ENCODE measurements around the gene DCC.

- PRO-cap = no peak
Observed at GRCh38 chr18:48868402-48868761, 82.4 kb downstream of the SMAD7 start.

GRCh38 chr18:48889235-48889932 lies 61.4 kb downstream of the SMAD7 start:
- PRO-cap = no peak

DNA sequence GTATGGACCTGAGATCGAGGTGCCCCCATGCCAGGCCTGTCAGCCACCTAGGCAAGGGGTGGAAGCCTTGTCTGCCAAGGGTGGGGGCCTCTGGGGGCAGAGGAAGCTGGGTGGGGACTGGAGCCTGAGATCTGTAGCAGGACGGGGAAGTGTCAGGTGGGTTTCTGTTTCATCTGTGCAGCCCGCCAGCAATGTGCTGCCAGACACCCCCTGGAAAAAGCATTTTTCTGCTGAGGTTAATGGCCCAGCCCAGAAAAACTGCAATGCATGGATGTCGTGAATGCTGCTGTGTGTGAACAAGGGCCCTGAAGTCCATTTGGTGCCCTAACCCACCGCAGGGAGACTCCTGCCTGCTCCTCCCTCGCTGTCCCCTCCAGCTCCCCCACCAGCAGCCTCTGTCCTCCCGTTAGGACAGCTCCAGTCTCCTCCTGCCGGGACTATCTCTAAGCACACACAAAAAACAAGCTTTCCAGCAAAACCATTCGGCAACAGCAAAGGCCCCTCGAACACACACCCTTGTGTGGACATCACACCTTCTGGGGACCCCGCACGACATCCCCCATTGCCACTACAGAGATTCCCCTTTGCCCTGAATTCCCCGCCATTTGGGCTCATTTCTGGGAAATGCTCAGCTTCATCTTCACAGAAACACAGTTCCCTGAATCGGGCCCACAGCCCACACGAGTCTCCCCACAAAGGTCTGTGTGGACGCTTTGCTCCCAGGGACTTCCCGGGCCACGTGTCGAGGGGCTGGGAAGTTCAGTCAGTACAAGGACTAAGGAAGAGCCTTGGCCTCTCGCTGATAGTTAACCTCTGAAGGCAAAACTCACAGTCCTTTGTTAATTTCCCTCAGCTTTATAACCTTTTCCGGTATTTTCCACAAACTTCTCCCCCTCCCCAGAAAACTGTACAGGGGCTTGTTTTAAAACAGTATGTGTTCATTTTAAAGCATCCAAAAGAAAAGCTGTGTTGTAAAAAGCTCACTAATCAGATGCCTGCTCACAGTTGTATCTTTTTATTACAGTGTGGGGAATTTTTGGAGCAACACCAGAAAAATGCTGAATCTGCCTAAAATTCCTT lies 26.1 kb downstream of the SMAD7 start:
- PRO-cap = no peak

DNA sequence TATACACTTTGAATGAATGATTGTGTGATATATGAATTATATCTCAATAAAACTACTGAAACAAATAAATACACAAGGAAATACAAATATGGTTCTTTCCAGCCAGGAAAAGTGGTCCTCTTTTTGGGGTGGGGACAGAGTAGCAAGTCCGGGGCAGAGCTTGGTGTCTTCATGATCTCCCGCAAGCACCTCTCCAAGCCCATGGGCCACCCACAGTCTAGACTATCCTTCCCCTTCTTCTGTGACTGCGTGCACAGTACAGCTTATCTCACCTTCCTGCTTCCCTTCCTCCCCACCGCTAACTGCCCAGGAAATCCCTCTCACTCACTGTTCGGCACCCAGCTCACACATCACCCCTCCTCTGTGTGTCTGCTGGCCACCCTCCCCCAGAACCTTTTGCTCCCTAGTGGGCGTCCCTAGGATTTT lies 31.4 kb upstream of the SMAD7 start:
- PRO-cap = no peak

- PRO-cap = no peak
Observed at GRCh38 chr18:48990523-48991494, 40.0 kb upstream of the SMAD7 start.

GRCh38 chr18:49168996-49169318 lies 218.2 kb upstream of the SMAD7 start:
- PRO-cap = no peak

GRCh38 chr18:49562474-49562973 lies 667 bp downstream of the LIPG start:
- PRO-cap = no peak

DNA sequence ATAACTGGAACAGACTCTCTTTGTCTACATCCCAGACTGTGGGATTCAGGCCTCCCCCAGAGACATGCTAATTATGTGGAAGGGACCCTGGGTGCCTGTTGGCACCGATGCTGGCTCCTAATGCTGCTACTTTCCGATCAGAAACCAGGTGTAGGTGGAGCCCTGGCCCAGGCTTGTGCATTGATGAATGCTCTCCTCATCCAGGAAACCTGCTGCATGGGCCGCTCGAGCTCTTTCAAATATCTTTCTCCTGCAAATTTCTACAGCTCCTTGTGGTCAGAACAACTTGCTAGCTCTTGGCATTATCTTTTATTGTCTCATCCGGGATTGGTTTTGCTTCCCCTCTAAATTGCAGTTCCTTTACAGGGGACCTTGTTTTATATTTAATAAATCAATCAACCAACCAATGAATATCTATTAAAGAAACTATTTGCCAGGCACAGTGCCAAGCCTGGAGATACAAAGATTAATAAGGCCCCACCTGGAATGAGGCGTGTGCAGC lies 51.6 kb downstream of the LIPG start:
- PRO-cap = no peak

GRCh38 chr18:49877655-49877998 lies 64.3 kb upstream of the ACAA2 start:
- PRO-cap = no peak

DNA sequence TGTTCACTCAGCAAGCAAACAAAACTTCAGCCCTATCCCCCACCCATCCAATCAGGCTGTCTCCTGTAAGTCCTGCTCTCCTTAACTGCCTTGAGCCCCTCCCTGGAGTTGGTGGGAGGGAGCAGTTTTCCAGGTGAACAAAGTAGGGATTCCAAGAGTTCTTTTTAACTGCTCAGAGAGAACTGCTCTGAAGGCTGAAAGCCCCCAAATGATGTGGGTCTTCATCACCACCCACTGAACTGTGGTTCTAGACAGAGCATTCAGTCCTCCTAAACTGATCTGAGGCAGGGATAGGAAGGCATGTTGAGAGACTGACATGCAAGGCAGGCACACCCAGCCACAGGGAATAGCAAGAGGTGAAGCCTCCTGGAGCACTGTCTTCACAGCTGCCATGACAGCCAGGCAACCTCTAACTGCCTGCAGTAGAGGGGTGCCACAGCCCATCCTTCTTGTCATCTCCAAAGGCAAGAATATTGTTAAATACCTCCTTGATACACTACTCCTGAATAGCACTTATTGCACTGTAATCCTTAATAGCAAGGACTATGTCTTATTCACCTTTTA lies 17.4 kb downstream of the MYO5B start:
- PRO-cap = no peak

GRCh38 chr18:50269095-50269973 lies 3.0 kb upstream of the CFAP53 start:
- PRO-cap = no peak

GRCh38 chr18:50307506-50308085 lies 20.1 kb upstream of the CXXC1 start:
- PRO-cap = bidirectional peak, plus-strand start at chr18:50307884, minus-strand start at chr18:50307773

DNA sequence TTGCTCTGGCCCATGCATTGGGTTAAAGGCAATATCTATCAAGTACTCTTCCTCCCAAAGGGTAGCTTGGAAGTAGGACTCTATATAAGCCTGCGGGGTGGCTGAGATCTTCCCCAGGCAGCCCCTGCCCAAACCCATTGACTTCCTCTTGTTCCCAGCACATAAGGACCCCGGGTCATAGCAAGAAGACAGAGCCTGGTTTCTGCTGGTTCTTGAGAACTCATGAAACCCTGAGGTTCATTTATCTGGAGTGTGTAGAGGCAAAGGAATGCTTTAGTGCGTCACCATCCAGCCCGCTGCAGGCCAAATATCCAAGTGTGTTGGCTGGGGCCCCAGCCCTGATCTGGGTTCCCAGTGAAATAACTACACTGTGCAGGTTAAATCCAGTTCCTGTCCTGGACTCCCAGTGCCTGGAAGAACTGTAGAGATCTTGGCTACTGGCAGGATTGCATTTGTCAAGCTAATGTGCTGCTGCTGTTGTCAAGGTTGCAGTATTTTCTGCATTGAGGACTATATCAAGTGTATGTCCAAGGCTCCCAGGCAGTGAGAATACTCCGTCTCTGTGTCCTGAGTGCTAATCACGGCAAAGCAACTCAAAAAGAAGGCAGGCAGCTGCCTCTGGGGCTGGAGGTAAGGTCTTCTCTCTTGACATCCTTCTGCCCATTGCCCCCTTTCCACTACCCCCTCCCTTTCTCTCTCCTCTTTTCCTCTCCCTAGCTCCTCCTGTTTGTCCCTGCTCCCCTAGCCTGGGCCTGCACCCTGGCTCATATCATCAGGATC lies 90.0 kb downstream of the MAPK4 start:
- PRO-cap = no peak

DNA sequence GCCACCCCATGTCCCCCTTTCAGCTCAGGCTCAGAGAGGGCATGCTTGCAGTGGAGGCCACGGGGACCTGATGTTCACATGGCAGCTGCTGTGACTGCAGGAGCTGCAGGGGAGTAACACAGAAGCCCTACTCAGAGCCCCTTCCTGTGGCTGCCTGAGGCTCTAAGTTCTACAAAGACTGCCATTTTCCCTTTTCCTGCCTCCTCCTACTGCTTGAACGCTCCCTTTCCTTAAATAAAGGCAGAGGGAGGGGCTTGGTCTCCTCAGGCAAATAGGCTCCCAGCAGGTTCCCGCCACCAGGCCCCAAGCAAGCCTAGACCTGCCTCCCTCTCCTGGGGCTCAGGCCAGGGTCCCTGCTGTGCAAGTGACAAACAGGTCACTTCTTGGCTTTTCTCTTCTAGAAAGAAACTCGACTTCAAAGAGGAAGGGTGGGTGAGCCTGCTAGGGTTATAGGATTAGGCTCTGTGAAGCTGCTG lies 71.6 kb downstream of the MRO start:
- PRO-cap = no peak

DNA sequence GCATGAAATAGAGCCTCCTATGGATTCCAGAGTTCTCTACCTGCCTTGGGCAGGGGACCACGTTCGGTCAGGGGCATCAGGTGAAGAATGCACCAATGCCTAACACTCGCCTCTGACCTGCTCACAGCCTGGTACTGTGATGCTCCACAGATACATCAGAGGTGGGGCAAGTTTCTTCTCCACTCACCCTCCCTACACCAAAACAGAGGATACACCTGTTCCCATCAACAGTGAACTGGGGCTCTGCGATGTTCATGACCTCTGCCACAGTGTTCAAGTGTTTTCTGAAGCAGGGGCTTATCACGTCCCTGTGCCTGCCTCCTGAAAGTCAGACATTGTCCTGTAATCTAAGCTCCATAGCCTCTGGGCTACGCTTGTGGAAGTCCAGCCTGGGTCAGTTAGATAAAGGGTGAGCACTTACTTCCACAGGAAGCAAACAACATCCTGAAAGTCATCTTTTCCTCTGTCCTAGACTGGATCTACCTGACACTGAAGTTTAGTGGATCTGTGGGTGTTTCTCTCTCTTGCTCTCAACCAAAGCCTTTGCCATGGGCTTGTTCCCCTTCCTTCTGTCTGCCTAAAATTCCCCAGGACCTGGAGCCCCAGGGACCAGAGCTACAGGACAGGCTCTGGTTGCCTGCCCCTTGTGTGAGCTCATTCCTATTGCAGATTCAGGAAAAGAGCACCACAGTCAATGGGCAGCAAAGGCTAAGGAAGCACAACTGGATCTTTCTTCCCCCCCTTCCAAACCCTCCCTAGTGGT lies 20.2 kb upstream of the MRO start:
- PRO-cap = no peak

DNA sequence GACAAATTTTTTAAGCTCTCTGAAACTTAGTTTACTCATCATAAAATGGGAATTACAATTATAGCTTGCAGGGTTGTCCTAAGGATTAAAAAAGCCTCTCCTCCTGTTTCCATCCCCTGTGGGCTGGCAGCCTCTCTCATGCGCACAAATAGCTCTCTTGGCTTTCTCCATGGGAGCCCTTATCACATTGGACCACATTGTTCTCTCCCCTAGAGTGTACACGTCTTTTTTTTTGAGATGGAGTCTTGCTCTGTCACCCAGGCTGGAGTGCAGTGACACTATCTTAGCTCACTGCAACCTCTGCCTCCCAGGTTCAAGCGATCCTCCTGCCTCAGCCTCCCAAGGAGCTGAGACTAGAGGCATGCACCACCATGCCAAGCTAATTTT lies 22.0 kb upstream of the MRO start:
- PRO-cap = no peak

DNA sequence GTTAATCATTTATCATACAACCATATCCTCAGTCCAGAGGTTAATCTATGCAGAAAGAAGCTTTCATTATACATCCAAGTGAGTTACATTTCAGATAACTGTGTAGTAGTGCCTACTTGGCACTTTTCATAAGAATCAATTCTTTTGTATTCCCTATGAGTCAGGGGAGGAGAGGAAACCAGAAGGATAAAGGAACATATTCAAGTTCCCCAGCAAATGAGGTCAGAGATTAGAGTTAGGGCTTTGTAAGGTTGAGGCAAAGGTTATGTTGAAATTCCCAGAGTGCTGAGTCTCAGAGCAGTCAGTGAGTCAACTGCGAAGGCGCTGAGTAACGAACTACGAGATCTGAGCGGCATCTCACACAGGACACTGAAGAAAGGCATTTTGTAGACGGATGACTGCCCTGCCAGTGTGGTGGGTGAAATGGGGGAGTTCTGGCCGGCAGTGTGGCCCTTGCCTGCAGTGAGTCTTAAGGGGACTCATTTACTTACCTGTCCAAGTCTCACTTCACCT lies 25.0 kb upstream of the ME2 start:
- PRO-cap = unidirectional peak, plus-strand start at position 280 of the sequence; unidirectional peak, plus-strand start at position 300 of the sequence

- PRO-cap = no peak
Observed at GRCh38 chr18:51184980-51185714, 12.3 kb downstream of the MEX3C start.

GRCh38 chr18:51218051-51218519 lies 20.6 kb upstream of the MEX3C start:
- PRO-cap = no peak

DNA sequence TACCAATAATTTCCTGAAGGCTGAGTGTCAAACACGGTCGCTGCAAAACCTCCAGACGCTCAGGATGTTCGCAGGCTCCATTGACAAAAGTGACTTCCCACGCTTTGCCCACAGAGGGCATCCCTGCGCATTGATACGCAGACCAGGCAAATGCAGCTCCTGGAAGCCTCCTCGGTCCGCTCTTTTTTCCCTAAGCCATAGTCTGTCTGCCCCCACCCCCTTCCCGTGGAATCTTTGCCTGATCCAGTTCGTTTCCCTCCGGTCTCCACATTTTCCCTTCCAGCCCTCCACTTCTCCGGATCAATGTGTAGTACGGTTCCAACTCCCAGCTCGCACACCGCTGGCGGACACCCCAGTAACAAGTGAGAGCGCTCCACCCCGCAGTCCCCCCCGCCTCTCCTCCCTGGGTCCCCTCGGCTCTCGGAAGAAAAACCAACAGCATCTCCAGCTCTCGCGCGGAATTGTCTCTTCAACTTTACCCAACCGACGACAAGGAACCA lies at the start of gene DCC:
TSS of gene DCC (plus strand) at position 333 of the 500 bp plus-strand sequence.
- PRO-cap = no peak

Data from left lobe of liver (tissue), 1 donor.